Left lobe of liver (tissue), 1 donor: ENCODE results near the genes PDCD10, GOLIM4 and LRRC34.

DNA sequence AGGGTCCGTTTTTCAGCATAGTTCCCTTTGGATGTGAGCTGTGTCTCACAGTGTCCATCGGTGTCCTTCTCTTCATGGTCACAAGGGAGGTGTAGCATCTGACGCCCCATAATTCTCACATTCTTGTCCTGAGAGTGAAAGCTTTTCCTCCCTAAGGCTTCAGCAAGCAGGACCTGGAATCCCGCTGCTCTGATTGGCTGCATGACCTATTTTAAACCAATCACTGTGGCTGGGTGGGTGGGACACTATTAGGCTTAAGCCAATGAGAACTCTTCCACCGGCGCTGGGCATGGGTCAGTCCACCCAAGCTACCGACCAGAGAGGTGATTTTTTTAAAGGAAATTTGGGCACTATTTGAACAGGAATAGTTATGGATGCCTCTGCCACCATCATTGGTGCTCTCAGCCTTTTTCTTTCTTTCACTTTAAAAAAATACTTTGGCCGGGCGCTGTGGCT is 85.3 kb upstream of the IQCJ-SCHIP1 start:
- PRO-cap: bidirectional peak, plus-strand start at position 357 of the sequence, minus-strand start at position 125 of the sequence

GRCh38 chr3:159796199-159796622 is 429.0 kb upstream of the C3orf80 start:
- PRO-cap: no peak

GRCh38 chr3:159856431-159857555 is 368.4 kb upstream of the C3orf80 start:
- PRO-cap: no peak

DNA sequence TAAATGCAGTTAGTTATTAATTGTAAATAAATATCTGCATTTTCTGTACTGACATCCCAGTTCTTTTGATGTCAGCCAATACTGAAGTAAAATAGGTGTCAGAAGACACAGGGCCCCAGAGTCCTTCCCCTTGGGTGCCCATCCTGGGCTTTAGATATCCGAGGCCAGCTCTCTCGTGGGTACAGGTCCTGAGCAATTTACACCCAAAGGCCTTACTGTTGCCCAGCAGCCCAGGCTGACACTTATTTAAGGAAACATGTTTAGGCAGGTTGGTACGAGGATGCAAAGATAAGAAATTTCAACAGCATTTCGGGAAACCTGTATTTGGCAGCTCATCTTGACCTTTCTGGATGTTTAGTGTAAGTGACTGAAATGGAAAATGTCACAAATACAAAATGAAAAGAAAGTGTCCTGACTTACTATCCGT is 366.6 kb upstream of the C3orf80 start:
- PRO-cap: no peak

GRCh38 chr3:160564264-160564650 is 1.1 kb downstream of the KPNA4 start:
- PRO-cap: no peak

GRCh38 chr3:160759319-160759835 is 3.3 kb downstream of the PPM1L start:
- PRO-cap: no peak

- PRO-cap: no peak
Observed at GRCh38 chr3:160953946-160954160, 151.3 kb downstream of the B3GALNT1 start.

DNA sequence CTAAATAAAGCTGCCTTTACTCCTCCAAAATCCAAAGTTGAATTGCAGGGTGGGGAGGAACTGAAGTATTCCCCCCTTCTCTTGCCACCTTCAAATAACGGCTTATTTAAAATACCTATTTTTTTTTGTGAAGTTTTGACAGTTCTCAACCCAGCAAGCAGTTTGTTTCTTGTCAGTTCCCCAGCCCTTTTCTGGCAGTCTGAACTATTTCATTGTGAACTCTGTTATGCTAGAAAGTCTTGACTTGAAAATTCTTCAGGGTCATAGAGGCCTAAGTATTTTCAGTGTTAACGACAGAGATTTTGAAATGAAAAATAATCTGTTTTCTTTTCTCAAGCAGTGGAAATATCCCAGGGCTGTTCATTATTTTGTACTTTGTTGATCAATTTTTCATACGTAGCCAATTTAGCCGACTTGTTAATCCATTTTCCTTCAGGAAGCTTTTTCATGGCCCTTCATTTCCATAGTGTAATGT is 443.7 kb downstream of the OTOL1 start:
- PRO-cap: no peak

DNA sequence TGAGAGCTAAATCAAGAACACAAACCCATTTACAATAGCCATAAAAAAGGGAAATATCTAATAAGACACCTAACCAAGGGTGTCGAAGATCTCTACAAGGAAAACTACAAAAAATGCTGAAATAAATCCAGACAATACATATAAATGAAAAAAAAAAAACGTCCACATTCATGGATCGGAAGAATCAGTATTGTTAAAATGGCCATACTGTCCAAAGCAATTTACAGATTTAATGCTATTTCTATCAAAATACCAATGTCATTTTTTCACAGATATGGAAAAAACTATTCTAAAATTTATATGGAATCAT is 881.0 kb downstream of the SI start:
- PRO-cap: unidirectional peak, plus-strand start at position 148 of the sequence

- PRO-cap: no peak
Observed at GRCh38 chr3:165148687-165149004, 47.5 kb downstream of the SLITRK3 start.

- PRO-cap: bidirectional peak, plus-strand start at chr3:167735071, minus-strand start at chr3:167734892
Observed at GRCh38 chr3:167734146-167735010, at the start of gene PDCD10. TSS of gene PDCD10 (minus strand) at chr3:167734892.

DNA sequence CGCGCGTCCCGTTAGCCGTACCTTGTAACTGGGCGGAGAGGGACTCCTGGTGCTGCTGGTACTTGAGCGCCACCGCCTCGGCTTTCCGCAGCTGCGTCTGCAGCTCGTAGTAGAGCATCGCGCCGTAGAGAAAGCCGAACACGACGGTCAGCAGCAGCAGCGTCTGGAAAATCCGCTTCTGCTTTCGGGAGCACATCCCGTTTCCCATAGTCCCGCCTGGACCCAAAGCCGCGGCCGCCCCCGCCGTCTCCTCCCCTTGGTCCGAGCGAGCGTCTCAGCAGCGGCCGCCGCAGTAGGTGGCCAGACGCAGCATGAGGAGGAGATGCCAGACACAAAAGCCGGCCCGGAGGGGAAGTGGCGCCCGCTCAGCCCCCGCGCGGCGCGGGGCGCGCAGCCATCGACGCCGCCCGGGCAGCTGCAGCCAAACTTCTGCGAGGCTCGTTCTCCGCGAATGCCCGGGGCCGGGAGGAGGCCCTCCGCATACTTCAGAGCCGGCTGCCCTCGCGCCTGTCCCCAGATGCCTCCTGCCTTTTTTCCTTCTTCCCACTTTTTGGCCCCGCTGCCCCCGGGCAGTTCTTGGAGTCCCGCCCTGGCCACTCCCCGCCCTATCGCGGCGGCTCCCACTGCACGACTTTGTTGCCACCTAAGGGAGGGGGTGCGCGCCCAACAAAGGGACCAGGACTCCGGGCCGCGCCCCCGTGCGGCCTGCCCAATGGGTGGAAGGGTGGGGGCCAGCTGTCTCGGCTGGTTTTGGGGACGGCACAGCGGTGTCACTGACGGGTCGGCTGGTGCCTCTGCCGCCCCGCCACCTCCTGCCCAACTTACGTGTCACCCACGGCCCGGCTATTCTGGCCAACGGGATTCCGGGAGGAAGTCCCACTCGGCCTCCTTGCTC is at the start of gene GOLIM4:
GOLIM4 (minus strand) TSS at position 847 of the 895 bp plus-strand sequence.
- PRO-cap: bidirectional peak, plus-strand start outside the sequence, minus-strand start at position 847 of the sequence

GRCh38 chr3:168095973-168096176 is 151 bp upstream of the GOLIM4 start:
- PRO-cap: bidirectional peak, plus-strand start at chr3:168096094, minus-strand start at chr3:168095924

DNA sequence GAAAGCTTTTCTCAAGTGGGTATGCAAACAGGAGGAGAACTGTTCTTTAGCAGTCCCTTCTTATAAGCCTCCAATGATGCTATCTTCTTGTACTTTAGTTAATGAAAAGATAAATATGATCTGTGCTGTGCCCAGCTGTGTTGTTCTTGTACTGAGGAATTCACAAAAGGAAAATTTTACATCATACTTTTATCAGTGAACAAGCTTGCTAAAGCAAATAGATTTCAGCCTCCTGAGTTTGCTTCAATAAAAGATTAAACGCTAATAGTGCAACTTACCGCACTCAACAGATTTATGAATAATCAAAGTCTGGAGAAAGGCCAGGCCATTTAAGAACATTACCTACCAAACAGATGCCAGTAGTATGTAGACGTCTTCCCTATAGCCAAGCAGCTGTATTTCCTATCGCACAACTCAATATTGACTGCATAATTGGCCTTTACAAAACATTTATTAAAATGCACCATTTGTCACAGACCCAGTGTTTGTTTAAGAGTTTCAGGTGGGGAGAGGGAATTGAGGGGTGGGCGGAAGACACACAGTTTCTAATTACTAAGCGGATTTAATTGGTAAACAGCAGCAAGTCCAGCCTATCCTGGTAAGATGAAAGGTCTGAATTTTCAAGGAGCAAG is 395.0 kb downstream of the MECOM start:
- PRO-cap: no peak

DNA sequence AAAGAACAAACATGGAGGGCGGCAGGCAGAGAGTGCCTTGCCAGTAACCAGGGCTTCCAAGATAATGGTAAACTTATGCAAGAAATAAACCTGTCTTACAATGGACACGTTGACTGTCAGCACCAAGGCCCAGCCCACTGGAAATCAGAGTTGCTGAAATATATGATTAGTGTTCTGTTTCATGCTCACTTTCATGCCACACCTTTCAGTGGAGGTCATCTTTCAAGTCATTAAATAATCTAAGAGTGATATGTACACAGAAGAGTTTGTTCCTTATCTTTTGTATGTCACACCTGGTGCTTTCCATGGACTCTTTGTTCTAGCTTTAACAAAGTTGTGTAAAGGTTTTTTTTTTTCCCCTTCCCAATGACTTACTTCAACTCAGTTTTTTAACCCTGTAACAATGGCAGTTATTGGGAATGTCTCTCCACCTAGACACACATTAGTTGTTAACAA is 358.0 kb downstream of the MECOM start:
- PRO-cap: no peak

DNA sequence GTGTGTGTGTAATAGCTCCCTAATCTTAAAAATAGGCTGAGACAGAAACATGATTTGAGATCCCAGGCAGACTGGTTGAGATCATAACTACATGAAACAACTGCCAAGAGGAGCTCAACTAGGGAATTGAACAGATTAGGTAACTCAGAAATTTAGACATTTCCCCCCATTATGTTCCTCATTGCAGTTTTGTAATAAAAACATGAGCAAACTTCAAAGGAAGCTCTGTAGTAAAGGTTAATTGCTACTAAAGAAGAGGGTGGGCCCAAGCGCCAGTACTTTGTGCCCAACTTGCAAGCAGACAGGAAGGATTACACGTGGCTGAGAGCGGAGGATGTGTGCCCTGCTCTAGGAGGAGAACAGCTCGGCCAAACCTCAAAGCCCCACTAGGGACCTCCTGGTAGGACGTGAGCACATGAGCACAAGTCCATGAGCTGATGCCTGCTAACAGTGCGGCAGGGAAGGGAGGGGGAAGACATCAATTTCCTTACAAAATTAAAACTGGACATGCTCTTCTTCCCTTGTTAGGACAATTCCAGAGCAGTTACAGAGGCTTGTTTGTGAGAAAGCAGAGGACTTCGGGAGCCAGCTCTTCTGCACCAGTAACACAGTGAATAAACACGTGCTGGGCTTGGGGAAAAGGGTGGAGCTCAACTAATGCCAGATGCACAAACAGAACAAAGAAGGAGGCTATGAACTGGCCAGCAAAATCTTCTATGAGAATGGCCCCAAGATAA is 275.6 kb downstream of the MECOM start:
- PRO-cap: no peak

- PRO-cap: no peak
Observed at GRCh38 chr3:169389517-169390276, 273.8 kb downstream of the MECOM start.

- PRO-cap: no peak
Observed at GRCh38 chr3:169661750-169662243, 1.7 kb downstream of the MECOM start.

GRCh38 chr3:169699396-169700204 is 36.1 kb upstream of the MECOM start:
- PRO-cap: no peak

DNA sequence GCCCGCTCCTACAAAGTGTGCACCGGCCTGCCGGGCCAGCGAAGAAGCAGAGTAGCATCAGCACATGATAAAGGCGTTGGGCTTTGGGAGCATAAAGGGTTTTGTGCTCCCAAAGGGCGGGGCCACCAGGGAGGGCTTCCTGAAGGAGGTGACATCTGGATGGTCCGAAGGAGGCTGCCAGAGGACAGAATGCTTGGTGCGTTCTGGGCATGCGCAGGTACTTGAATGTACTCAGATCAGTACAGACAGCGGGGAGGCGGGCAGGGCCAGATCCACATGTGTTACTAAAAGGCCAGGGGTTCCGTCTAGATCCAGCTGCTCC is at the start of gene LRRC34:
LRRC34 (minus strand) TSS at position 75 of the 322 bp plus-strand sequence.
- PRO-cap: no peak